Neutrophil (primary cell): ENCODE measurements around a stretch of chr21.

DNA sequence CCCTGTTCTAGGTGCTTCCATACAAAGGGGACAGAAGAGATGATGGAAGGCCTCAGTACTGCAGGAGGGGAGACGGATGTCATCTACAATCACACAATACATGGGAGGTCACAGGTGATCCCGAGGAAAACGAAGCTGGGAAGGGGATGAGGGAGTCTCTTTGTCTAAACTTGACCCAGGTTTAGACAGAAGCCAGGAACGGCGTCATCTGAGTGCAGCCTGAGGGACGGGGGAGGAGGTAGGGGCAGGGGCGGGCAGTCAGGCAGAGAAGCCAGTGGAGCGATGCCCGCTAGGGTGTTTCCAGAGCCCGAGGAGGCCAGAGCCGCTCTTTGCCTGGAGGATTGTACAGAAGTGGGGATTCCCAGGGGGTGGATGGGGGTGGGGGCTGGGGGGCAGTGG, 58.5 kb downstream of the VPS26C start:
- PRO-cap: no peak

DNA sequence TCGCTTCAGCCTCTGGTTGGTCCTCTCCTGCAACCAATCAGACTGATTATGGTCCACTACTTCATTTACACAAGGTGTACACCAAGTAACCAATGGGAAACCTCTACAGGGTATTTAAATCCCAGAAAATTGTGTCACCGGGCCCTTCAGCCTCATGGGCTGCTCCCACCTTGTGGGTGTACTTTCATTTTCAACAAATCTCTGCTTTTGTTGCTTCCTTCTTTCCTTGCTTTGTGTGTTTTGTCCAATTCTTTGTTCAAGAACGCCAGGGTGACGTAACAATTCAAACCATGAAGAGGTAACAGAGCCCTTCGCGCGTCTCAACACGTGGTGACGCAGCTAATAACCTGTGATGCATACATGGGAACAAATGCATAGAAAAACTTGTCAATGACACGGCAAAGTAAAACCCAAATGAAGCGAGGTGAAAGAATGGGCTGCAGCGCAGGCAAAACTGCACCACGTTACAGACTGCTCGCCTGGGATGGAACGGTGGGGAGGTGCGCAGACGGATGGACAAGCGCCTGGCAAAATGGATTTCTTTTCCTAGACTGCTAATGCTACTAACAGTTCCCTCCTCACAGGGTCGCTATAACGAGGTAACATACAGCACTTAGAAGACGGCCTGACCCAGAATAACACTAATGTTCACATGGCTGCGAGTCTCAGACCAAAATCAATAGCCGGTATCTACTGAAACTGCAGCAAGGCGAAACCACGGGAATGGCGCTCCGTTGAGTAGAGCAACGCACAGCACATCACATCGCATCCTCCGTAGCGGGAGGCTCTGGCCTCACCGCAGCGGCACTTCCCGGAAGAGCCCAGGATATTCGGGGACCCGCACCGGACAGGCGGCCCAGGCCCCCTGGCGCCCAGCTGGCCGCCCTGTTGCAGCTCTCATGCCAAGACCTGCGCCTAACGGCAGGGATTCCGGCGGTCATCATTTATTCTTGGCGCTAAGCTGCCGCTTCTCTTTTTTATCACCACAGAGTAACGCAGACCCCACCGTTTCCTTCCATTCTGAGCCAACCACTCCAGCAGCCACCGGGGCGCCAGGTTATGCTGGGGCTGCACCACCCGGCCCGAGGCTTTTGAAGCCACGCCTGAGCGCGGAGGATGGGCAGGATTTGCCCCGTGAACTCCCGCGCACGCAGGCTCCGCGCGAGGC, 46.8 kb downstream of the VPS26C start:
- PRO-cap: no peak

DNA sequence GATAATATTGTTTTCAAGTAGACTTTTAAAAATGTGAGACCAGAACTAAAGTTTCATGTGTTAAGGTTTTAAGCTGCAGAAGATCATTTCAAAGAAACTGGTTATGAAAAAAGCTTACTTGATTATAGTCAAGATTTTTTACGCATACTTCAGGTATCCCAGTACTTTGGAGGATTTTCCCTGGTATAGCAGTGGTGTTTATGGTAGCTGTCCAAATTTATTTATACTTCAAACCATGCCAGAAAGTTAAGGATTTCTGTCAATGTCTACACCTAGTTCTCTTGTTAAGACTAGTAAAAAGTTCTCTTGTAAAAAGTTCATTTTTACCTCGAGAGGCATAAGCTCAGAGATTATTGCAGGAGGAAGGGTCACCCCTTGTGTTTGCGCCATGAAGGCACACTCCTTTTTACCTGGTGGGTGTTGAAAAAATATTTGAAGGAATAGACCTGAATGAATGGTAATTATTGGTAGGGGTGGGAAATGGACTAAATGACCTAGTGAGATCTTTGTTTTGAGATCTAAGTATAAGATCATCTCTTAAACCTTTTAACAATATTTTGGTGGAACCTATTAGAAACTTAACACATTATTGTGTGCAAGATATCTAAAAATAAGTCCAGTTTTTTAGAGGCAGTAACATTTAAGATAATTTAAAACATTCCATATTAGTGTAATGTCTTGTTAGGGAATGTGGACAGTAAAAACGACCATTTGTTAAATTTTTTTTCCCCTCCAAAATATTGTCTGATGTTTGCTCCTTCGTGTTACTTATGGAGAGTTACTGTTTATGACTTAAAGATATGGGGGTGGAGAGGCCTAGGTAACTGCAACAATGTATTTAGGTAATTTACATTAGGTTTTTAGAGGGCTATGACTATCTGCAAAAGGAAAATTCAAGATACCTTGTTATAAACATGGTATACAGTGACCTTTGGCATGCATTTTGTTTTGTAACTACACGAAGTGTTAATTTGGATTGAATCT, 3.0 kb downstream of the DYRK1A start:
- PRO-cap: no peak

GRCh38 chr21:37376979-37377178, 10.3 kb downstream of the DYRK1A start:
- PRO-cap: no peak

DNA sequence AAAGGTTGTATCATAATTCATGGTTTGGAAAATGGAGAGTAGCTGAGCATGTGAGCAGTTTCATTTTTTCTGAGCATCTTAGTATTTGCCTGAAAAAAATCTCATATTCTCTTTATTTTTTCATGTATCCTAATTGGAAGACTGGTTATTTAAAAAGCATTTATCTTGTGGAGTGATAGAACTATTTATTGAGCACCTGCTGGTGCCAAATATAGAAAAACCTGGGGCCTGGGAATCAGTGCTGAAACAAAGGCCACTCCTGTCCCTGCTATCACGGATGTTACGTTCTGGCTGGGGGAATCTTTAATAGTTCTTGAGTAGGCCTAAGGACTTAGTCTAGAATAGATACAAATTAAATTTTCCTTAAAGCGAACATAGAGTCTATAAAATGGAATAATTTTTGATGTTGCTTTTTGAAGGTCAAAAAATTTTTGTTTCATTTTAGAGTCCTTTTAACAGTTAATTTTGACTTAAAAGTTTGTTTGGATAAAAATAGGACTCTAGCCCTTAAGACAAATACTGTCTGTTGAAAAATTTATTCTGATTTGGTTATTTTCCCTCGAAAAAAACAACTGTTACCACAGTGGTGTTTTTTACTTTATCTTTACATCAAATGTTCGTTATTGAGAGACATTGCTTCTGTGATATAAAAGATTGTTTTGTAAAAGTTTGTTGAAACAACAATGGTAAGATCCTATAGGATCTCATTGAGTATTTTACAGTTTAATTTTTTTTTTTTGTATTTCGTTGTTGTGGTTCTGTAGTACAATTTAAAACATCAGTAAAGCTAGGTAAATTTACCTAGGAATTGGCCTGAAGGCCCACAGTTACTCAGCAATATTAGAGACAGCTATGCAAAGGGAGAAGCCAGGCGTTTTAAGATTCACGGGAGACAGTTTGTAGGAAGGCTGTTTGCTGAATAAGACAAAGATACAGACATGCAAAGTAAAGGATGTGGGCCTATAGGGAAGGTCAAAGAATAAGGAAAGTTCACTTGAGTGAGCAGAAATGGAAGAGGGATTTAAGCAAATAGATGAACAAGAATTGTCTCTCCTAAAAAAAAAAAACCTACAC, 13.4 kb downstream of the DYRK1A start:
- PRO-cap: no peak

DNA sequence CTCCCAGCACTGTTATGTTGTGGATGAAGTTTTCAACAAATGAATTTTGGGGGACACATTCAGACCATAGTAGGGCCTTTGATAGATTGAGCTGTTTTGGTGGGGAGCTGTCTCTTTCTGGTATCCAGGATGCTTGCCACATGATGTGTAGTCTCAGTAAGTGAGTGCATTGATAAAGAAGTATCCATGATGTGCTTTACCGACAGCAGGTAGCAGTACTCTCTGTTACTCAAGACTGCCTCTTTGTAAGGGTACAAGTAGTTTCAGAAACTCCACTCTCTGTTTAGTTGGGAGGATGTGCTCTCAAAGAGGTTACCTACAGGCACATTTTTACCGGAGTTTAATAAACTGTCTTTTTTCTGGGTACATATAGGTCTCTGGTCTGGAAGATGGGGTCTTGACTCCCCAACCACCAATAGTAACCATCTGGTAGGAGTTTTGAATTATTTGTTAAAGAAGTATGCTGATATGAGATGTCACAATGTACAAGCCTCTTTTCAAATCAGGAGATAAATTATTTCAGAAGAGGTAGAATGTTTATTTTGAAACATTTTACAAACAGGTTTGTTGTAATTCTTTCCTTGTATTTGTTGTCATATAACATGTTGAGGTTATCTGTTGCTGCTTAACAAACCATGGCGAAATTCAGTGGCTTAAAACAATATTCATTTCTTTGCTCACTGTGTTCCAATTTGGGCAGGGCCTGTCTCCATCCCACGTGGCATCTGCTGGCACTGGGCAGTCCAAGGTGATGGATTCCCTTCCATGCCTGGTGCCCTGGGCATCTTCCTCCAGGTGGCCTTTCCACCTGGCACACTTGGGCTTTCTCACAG, 26.7 kb downstream of the DYRK1A start:
- PRO-cap: no peak

DNA sequence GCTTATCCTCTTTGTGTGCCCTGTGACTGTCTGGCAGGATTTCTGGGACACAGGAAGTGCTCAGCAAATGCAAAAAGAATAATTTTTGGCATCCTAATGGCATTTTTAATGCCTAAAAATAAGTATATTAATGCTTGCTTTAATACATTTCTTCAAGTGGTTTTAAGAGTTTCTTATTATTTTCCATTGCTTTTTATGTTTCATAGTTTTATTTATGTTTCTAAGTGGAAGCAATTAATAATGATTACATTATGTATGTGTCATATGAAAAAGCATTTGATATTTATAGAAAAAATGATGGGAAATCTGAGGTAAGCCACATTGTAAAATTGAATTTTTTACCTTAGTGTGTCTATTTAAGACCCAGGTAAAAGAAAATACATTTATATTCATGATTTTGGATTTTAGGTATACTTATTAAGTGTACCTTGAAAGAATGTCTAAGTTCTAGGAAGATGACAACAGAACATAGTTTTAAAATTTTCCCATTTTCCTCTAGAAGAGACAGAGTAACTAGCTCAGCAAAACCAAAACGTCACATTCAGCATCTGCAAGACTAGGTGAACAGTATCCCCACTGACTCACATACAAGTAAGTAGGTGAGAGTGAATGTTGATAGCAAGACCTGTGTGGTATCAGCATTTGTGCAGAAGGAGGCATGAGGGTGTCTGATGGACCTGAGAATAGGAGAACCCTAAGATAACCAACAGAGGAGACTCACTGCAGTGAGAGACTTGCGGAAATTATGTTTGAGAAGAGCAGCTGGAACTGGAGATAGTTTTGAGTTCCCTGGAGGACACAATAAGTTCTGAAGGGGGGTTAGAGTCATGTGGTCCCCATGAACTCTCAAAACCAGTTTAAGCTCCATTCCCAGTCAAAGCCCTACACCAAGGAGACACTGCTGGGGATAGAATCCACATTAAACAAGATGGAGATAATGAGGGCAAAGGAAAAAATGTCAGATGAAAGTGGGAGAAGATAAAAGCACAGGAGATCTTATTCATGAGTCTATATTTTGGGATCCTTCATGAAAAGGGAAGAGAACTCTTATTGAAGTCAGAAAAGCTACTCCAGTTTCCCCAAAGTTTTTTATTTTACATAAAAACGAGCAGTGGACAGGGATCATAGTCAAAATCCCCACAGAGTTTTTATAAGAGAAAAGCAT, 59.0 kb downstream of the DYRK1A start:
- PRO-cap: no peak

- PRO-cap: no peak
Observed at GRCh38 chr21:37431018-37431341, 64.4 kb downstream of the DYRK1A start.

GRCh38 chr21:37433042-37433680, 66.6 kb downstream of the DYRK1A start:
- PRO-cap: no peak

GRCh38 chr21:37565210-37565670, 198.7 kb downstream of the DYRK1A start:
- PRO-cap: no peak

DNA sequence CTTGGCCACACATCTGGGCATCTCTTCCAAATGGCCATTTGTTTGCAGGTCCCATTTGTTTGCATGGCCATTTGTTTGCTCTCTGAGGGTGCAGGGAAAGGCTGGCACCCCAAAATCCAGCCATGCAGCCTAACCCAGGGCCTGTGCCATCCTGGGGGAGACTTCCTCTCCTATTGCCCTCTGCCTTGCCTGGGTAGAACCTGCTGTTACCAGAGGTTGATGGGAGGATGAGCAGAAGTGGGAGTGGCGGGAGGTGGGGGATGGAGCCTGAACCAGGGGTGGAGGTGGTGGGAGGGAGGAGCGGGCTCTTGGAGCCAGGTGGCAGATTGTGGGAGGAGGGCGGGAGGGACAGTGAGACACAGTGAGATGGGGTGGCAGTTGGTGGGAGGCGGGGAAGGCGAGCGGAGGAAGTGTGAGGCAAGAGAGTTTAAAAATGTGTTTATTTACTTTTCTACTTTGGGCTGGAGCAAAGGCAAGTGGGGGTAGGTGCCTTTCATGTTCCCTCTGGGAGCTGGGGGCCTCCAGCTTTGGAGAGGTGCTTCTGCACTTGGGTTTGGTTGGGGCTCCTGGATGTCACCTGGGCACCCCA, 87.3 kb downstream of the KCNJ6 start:
- PRO-cap: unidirectional peak, plus-strand start at position 377 of the sequence

- PRO-cap: no peak
Observed at GRCh38 chr21:37865898-37866702, 50.2 kb downstream of the KCNJ6 start.

DNA sequence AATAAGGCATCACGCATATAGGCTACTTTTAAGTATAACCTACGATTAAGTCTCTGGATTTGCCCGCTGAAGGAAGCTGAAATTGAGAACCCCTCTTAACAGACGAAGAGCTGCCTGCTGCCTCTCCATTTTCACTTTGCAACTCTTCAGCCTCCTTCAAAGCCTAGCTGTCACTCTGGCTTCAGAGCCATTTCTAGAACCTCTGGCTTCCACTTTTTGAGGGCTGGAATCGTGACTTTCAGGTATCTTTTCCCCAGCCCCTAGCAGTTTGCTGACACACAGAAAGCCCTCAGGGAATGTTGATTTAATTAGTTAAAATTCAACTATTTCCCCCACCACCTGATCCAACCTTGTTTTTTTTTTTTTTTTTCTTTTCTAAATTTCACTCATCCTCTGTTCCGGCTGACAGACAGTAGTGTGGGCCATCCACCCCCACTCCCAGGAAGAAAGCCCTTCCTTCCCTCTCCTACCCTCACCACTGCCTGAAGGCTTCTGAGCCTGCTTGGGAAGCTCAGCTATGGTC, 29.6 kb downstream of the KCNJ6 start:
- PRO-cap: no peak

DNA sequence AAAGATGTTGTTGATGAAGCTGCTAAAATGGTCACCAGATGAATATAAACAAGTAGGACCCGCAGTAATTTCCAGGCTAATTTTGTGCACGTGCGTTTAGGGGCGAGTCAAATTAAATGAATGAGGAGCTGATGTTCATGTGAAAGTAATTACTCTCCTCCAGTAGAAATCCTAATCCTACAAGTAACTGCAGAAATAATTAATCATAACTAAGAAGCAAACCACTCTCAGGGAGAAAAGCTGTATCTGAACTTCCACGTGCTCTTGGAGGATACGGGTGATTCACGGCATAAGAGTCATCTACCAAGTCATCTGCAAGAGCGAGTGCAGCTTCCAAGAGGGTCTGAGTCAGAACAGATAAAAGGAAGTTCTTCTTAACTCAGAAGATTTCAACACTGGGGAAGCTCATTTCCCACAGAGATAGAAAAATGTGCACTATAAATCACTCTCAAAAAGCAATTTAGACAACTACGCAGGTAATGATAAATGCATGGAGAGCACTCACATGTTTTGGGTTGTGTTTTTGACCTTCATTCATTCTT, 20.6 kb downstream of the KCNJ15 start:
- PRO-cap: no peak

DNA sequence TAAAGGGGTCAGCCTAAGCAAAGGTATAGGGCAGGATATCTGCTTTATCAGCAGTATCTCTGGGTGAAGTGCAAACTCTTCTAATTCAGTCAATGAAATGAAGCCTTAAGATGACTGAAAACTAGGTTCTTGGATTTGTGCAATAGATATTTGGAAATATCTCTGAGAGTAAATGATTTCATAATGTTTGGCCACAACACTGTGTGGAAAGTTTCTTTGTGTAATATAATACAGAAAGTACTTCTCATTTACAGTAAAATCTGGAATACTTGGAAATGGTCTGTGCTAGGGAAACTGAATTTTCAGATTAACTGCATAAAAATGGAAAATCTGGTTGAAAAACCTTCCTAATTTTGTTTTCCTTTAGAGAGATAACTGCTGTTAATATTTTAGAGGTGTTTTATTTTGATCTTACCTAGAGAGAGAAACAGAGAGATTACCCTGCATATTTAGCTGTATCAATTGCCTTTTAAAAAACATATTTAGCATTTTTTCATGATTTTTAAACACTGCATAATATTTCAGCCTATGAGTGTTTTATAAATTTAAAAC, 26.3 kb downstream of the KCNJ15 start:
- PRO-cap: unidirectional peak, plus-strand start at position 256 of the sequence

- PRO-cap: no peak
Observed at GRCh38 chr21:38291999-38292198, 35.1 kb downstream of the KCNJ15 start.

DNA sequence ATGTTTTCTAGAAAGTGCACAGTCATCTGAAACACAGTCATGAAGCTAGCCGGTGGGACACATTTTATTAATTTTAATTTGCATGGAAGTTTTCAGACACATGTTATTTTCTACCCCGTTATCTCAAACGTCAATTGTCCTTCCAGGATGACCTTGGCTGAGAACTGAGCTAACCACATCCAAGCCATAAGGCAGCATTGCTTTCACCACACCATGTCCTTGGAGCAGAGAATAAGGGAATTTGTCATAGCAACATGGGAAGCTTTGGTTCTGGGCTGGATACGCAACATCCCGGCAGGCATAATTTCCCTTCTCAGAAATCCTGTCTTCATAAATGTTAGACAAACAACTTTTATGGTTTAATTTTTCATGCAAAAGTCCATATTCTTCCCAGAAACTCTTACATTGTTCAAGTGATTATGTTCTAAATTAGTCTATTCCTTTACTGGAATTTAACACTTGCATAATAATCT, 51.7 kb downstream of the KCNJ15 start:
- PRO-cap: no peak

DNA sequence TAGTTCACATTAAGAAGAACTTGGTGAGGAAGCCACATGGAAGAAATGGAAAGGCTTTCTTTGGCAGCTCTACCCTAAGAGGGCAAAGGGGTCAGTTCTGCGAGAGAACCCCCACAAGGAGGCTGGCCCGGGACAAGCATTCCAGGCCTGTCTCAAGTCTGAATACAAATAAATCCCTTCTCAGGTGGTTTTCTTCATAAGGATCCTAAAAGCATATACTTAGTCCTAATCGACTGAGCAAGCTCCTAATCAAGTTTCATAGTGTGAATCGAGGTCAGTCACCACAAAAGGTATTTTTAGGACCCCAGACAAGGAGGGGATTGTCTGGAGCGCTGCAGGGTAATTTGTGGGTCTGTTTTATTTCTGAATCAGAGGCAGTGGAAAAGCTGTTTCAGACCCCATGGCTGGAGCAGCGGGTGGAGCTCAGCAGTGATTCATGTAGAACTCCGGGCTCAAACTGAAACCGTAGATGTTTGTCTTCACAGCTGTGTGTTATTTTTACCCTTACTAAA, 63.2 kb downstream of the ERG start:
- PRO-cap: no peak

DNA sequence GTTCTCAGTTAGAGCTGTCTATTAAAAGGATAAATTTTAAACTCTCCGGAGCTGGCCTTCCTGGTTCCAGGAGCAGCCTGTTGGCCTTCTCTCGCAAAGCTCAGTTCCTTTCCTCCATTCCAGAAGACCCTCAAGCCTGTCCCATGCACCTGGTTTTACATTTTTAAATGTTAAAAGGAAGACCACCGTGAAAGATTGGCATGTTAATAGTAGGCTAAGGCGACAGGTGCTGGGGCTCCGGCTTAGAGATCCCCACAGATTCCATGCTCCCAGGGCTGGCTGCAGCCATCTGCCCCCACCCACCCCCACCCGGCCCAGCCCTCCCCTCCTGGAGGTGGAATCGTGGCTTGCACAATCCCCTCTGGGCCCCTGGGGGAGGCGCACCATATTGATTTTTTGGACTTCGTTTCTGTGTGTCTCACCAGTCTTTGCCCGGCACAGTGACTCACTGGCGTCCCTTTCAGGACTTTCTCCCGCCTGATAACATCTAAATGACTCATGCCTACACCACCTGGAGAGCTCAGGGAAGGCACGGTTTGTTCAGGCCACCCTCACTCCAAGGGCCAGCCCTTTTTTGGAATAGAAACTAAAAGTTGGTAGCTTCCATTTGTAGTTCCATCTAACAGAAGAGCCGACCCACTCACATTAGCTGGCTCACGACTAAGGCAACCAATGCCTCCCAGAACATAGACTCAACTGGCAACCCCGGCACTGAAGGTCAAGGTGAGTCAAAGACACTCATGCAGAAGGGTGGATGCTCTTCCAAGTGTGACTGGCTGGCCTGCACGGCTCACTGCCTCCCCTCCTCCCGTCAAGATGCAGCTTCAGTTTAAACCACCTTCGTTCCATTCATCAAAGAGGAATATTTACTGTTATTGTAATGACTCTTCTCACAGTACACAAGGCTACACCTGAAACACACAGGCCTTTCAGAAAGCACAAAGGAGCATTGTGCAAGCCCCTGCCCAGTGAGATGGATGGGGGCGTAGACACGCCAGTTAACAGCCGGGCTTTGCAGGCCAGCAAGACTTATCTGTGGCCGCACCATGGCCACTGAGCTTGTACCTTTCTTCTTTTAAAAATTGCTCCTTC, 18.2 kb upstream of the ETS2 start:
- PRO-cap: no peak

- PRO-cap: no peak
Observed at GRCh38 chr21:38806210-38807245, 799 bp downstream of the ETS2 start.